ENCODE measurements around the gene GPR139.

- CAGE, long polyA plus RNA, result no peak
- RRBS, result no CpG with 5 or more reads among the region's 16 CpGs
These were observed 204.1 kb downstream of the XYLT1 start for GRCh38 chr16:17266582-17267173.

GRCh38 chr16:17305657-17306332, 165.0 kb downstream of the XYLT1 start:
- CAGE, long polyA plus RNA, result no peak
- RRBS, result no CpG with 5 or more reads among the region's 12 CpGs

GRCh38 chr16:17312091-17312410, 158.7 kb downstream of the XYLT1 start:
- CAGE, long polyA plus RNA, result no peak
- RRBS, result no CpG with 5 or more reads among the region's 5 CpGs

- CAGE, long polyA plus RNA, result no peak
- RRBS, result no CpG with 5 or more reads among the region's 10 CpGs
These were observed 109.8 kb downstream of the XYLT1 start for GRCh38 chr16:17360907-17361456.

DNA sequence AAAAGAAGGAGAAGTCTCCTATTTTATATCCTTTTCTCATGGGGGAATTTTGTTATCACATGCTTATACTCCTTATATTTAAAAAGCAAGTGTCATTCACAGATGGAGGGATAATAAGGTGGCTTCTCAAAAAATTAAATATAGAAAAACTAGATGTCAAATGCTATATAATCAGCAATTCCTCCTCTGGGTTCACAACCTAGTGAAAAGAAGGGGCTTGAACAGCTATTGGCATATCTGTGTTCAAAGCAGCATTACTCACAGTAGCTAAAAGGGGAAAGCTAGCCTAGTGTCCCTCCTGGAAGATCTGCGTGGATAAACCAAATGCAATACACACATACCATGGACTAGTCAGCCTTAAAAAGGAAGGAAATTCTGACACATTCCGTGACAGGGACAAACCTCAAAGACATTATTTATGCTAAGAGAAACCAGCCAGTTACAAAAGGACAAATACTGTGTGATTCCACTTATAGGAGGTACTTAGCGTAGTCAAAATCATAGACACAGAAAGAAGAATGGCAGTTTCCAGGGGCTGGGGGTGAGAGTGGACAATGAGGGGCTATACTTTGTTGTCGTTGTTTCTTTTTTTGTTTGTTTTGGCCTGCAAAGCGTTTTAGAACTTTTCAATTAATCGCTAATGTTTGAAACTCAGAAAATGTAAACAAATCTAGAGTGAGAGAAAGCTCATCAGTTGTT, 90.2 kb downstream of the XYLT1 start:
- CAGE, long polyA plus RNA, result no peak
- RRBS, result no CpG with 5 or more reads among the region's 6 CpGs

GRCh38 chr16:17939623-17940212, 396.8 kb downstream of the NPIPA8 start:
- CAGE, long polyA plus RNA, result no peak
- RRBS, result no CpG with 5 or more reads among the region's 5 CpGs

GRCh38 chr16:18543624-18543823, 18.4 kb downstream of the NOMO2 start:
- CAGE, long polyA plus RNA, result no peak
- RRBS, result no CpG with 5 or more reads among the region's 3 CpGs

DNA sequence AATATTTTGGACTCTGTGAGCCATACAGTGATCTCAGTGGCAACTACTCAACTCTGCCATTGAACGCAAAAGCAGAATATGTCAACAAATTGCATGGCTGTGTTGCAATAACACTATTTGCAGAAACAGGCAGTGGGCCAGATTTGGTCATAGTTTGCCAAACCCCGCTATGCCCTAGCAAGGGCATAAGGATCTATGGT, 18.5 kb upstream of the NOMO2 start:
- CAGE, long polyA plus RNA, result no peak
- RRBS, result no CpG with 5 or more reads among the region's 2 CpGs

DNA sequence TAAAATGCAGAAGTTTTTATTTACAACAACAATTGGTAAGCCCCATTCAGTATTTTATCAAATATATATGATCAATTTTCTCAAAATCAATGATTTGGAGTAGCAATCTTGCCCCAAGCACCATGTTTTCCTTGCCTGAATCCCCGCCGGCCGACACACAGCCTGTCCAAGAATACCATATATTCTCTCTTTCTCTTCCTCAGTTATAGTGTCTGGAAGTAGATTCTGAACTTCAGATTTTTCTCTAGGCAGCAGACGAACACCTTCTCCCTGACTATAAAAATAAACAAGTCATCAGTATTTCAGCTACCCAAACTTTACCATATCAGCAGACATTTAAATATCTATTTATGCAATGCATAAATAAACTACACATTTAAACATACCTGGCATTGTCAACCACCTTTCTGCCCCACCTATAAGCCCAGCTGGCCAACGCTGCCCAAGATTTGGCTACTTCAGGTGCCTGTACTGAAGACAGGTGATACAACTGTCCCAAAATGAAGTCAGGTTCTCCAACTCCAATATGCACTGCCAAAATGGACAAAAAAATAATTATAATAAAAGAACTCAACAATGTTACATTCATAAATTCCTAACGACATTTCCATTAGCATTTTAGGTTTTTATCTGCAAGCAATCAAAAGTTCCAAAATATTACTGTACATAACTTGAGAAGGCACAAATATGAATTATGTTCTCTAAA, 50.7 kb upstream of the ARL6IP1 start:
- CAGE, long polyA plus RNA, result no peak
- RRBS, result no CpG with 5 or more reads among the region's 6 CpGs

DNA sequence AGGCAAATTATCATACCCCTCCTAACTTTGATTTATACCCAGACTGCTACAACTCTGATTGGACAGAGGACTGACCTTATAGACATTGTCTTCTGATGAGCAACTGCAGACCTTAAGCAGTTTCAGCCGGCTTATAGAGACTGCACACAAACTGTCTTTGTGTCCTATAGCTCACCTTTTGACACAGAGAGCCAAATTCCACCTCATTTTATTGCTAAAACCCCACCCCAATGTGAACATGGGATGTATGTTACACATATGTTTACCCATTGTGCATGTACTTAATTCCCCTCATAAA, 25.0 kb upstream of the TMC7 start:
- CAGE, long polyA plus RNA, result no peak
- RRBS, result no CpG with 5 or more reads among the region's 1 CpG

DNA sequence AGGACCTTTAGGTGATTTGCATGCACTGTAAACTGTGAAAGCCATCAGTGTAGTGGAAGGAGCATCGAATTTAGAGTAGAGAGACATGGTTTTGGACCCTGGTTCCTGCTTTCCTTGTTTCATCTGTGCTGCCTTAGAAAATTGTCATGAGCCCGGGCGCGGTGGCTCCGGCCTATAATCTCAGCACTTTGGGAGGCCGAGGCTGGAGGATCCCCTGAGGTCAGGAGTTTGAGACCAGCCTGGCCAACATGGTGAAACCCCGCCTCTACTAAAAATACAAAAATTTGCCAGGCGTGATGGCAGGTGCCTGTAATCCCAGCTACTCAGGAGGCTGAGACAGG, 776 bp downstream of the COQ7 start:
- CAGE, long polyA plus RNA, result no peak
- RRBS, result no CpG with 5 or more reads among the region's 8 CpGs

- CAGE, long polyA plus RNA, result no peak
- RRBS, result 2% methylated on average over 15 of the region's 50 CpGs
These were observed 19.0 kb downstream of the COQ7 start for GRCh38 chr16:19086269-19086986.

DNA sequence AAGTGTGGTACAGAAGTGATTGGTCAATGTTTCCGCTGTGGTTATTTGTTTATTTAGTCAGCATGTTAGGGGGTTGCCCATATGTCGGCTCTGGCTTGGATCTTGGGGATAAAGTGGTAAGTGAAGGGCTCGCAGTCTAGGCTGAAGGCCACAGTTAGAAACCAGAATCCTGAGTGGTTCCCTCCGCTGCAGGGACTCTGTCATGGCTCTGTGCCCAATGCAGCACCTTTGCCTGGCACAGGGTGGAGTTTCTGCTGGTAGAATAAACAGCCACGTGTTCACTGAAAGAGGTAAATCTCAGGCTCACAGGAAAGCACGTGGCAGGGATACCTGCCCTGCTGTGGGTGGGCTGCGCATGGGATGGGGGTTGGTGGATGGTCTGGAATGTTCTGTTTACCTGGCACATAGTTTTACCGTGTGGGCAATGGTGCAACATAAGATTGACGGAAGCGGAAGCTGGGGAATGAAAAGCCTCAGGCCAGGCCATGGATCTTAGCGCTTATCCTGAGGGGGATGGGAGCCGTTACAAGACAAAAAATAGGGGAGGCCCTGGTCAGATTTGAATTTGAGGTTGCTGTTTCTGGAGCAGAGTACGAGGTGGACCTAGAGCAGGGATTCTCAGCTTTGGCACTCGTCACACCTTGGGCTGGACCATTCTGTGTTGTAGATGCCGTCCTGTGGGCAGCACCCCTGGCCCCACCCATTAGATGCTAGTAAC, 35.6 kb downstream of the SYT17 start:
- CAGE, long polyA plus RNA, result no peak
- RRBS, result no CpG with 5 or more reads among the region's 15 CpGs

GRCh38 chr16:19381263-19381816, 36.3 kb upstream of the TMC5 start:
- CAGE, long polyA plus RNA, result no peak
- RRBS, result no CpG with 5 or more reads among the region's 6 CpGs

- CAGE, long polyA plus RNA, result no peak
- RRBS, result no CpG with 5 or more reads among the region's 8 CpGs
These were observed 28.5 kb upstream of the TMC5 start for GRCh38 chr16:19389023-19389665.

DNA sequence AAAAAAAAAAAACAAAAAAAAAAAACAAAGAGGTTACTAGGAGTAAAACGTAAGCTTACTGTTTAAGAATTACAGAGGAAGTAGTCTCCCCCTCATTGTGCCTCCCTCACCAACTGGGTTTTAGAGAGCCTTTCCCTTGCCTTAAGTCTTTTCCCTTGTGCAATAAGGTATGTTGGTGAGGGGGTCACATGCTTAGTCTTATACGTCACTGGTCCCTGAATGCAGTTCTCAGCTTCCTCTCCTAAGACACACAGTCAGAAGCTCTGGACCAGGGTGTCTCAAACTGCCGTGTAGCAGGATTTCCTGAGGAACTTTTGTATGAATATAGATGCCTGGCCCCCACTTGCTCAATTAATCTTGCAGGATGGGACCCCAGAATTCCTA, 20.7 kb downstream of the VPS35L start:
- CAGE, long polyA plus RNA, result no peak
- RRBS, result no CpG with 5 or more reads among the region's 3 CpGs

GRCh38 chr16:19704534-19704858, 13.5 kb downstream of the KNOP1 start:
- CAGE, long polyA plus RNA, result no peak
- RRBS, result no CpG with 5 or more reads among the region's 9 CpGs

GRCh38 chr16:19785362-19786294, 67.6 kb downstream of the IQCK start:
- CAGE, long polyA plus RNA, result no peak
- RRBS, result no CpG with 5 or more reads among the region's 14 CpGs

DNA sequence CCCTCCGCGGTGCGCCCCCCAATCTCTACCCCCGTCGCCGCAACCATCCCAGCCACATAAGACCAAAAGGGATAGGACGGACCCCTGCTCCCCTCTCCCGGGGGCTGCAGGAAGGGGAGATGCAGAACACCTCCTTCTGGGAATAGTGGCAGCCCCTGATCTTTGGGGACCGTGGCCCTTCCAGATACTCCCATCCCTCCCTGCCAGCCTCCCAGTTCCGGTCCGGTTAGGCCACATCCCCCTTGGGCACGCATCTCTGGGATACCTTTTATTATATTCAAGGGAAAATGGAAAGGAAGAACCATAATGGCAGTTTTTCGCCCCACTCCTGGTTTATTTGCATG, 1.3 kb upstream of the GPRC5B start:
- CAGE, long polyA plus RNA, result no peak
- RRBS, result no CpG with 5 or more reads among the region's 13 CpGs

DNA sequence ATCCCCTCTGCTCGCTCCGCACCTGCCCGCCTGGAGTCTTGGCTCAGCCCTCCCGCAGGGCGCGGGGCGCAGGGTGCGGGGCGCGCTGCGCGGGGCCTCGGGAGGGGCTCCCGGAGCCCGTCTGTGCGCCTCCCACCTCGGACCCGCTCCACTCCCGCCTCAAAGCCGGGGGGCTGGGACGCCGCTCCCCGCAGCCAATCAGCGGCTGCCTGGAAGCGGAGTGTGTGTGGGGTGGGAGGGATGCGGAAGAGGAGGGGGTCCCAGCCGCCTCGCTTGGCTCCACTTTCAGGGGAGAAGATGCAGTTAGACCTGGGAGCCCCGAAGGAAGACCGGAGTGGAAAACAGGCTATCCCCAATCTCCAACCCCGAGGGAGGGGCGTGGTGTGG, at the start of gene GPR139:
TSS of gene GPR139 (minus strand) at position 125 of the 387 bp plus-strand sequence.
- CAGE, long polyA plus RNA, result no peak
- RRBS, result 2% methylated on average over 7 of the region's 32 CpGs